ENCODE measurements around the genes TMEM151B and CDC5L.

- PRO-cap = no peak
Observed at GRCh38 chr6:43704119-43704450, 16.5 kb upstream of the MRPS18A start.

DNA sequence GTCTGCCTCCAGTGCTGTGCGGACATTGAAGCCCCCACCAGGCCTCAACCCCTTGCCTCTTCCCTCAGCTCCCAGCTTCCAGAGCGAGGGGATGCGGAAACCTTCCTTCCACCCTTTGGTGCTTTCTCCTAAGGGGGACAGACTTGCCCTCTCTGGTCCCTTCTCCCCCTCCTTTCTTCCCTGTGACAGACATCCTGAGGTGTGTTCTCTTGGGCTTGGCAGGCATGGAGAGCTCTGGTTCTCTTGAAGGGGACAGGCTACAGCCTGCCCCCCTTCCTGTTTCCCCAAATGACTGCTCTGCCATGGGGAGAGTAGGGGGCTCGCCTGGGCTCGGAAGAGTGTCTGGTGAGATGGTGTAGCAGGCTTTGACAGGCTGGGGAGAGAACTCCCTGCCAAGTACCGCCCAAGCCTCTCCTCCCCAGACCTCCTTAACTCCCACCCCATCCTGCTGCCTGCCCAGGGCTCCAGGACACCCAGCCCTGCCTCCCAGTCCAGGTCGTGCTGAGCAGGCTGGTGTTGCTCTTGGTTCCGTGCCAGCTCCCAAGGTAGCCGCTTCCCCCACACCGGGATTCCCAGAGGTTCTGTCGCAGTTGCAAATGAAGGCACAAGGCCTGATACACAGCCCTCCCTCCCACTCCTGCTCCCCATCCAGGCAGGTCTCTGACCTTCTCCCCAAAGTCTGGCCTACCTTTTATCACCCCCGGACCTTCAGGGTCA lies 9.8 kb downstream of the VEGFA start:
- PRO-cap = no peak

- PRO-cap = no peak
Observed at GRCh38 chr6:43801695-43802316, 31.8 kb downstream of the VEGFA start.

GRCh38 chr6:43972765-43973309 lies 154.4 kb downstream of the MRPL14 start:
- PRO-cap = no peak

DNA sequence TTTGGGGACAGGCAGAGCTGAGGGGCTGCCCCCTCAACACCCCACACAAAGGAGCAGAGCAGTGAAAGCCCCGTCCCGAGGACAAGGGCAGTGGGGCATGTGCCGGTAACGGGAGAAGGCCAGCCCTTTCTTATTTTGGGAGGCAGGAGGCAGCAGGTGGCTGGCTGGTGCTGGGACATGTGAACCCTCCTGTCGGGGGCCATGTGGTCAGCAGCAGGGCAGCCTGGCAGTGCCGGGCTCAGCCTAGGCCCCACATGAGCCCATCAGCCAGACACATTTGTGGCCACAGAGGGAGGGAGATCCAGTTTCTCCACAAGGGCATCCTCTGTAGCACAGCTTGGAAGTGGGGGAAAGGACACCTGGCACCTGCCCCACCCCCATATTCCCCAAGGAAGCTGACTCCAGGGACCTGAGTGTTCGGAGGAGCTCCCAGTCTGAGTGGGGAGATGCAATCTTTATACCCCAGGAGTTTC lies 137.6 kb downstream of the MRPL14 start:
- PRO-cap = no peak

- PRO-cap = no peak
Observed at GRCh38 chr6:44001752-44002356, 125.4 kb downstream of the MRPL14 start.

DNA sequence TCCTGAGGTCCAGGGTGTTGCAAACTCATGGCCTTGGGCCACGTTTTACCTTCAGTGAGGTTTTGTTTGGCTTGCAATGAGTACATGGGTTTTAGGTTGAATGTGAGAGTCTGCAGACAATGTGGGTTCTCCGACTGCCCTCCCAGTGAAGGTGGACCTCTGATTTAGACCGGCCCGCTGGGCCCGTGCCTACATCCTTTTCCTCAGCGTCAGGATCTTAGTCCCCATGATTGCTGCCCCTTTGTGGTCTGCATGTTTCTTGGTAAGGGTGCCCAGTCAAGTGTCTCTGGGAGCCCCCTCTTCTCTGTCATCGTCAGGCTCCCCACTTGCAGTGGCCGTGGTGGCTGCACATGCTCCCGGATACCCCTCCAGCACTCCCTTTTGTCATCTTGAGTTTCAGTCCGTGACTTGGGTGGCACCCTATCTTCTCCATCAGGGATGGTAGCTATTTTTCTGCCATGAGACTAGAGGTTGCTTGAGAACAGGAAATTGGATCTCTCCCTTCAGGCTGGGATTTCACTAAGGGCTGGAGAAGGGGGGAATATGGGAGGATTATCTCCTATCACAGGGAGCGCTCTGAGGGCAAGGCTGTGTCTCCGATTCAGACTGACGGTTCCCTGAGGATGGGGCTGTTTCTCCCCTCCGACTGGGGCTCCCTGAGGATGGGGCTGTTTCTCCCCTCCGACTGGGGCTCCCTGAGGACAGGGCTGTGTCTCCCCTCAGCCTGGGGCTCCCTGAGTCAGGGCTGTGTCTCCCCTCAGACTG lies 123.2 kb downstream of the MRPL14 start:
- PRO-cap = no peak

DNA sequence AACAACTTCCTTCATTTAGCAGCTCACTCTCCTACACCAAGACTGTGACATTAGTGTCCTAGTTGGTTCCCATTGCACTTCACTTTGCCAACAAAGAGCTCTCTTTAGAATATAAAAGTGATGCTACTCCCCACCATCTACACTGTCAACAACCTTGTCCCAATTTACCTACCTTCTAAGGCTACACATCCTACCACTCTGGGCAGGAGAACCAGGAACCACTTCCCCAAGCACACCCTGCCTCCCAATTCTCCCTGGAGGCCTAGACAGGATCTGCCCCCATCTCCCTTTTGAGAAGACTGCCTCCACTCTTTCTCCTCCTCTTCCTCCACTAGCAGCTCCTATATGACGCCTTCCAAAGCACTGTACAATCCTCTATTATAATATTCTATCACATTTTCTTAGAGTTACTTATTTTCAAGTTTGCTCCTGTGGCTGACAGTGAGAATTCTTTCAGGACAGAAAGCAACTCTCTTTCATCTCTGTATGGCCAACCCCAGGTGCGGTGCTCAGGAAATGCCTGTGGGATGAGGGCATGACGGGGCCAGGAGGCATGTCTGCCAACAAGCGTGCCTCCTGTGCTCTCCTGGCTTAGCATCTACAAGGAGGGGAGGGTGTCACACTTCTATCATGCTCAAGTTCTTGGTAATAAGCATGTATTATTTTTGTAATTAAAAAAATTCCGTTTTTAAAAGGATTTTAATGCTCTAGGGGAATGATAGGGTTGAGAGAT lies 11.6 kb downstream of the MRPL14 start:
- PRO-cap = no peak

DNA sequence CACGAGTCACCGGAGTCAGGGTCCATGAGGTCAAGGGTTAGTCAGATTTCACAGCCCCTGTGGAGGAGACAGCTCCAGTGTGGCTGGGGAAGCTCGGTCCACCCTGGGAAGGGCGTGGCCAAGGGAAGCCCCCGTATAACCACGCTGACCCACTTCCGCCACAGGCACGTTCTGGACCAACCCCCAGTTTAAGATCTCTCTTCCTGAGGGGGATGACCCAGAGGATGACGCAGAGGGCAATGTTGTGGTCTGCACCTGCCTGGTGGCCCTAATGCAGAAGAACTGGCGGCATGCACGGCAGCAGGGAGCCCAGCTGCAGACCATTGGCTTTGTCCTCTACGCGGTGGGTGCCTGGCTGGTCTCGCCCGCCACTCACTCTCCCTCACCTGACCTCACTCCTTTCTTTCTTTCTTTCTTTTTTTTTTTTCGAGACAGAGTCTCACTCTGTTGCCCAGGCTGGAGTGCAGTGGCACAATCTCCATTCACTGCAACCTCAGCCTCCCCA lies 18.5 kb downstream of the CAPN11 start:
- PRO-cap = no peak

DNA sequence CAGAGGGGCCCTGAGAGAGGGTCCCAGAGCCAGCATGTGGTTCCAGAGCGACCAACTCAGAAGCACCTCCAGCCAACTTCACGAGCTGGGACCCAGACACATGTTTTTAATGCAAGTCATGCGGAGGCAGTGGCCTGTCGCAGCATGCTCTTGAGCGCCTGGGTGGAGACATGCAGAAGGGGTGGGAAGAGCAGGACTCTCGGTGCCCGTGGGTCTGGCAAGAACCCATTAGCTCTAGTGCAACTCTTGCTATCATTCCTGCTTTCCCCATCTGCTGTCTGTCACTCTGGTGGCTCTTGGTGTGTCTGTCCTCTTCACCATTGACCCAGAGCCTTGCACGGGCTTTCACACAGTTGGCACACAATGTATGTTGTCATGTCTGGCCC lies 14.8 kb upstream of the MYMX start:
- PRO-cap = no peak

GRCh38 chr6:44203025-44203403 lies 13.7 kb upstream of the MYMX start:
- PRO-cap = no peak

GRCh38 chr6:44222479-44223144 lies 783 bp upstream of the SLC29A1 start:
- PRO-cap = no peak

DNA sequence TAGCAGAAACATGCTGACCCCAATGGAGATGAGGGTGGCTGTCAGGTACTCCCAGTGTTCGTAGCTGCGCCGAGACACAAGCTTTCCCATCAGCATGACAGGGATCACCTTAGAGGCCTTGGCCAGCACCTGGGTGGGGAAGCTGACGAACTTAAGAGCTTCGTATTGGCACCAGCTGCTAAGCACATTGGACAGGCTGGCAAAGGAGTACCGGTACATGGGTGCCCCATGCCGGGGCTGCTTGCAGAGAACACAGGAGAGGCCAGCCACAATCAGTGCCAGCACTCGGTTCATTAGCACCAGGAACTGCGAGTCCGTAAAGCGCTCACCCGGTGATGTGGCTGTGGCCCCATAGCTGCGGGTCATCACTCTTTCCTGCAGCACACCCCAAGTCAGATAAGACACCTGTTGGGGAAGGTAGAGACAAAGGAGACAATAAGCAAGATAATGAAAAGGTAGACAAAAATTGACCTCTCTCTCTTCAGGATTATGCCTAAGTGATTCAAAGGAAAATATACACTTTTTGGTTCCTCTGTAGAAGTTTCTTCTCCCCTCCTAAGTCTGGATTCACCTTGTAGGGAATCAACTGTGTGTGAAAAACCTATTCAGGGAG lies 2.0 kb downstream of the SLC35B2 start:
- PRO-cap = no peak

DNA sequence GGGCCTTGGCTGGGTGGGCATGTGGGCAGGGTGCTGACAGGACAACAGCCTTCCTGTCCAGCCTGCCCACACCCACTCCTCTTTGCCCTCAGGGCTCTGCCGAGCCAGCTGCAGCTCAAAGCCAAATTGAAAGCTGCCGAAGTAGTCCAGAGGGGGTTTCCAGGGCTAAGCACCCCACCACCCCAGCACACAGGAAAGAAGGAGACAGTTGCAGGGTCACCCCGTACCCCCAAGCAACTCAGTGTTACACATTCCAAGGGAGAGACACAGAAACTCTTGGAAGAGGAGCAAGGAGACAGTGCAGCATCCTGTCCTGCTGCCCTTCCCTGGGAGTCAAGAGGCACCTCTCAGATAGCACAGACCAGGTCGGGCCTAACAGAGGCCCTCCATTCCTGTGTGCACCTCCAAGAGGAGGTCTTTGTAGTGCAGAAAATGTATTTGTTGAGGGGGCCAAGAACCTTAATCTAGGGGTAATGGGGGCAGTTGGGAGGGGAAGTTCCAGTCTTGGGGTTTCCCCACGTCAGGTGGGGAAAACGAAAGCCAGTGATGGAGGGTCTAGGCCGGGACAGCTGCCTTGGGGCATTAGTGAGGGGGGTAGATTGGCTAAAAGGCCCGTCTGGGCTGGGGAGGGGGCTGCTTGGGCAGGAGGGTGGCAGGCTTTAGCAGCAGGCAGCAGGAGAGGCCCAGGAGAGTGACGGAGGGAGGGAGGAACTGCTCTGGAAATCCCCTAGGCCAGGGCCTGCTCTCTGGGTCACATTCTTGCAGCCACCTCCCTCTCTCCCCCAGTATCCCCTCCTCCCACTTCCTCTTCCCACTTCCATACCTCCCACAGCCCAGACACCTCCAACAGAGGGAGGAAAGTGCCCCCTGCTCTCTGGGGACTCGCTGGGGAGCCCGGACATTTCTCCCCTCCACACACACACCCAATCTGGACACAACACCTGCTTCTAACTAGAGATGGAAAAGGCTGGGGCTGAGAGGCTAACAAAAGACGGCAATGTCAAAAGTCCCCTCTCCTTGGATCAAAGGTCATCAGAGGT lies 2.2 kb downstream of the NFKBIE start:
- PRO-cap = no peak

DNA sequence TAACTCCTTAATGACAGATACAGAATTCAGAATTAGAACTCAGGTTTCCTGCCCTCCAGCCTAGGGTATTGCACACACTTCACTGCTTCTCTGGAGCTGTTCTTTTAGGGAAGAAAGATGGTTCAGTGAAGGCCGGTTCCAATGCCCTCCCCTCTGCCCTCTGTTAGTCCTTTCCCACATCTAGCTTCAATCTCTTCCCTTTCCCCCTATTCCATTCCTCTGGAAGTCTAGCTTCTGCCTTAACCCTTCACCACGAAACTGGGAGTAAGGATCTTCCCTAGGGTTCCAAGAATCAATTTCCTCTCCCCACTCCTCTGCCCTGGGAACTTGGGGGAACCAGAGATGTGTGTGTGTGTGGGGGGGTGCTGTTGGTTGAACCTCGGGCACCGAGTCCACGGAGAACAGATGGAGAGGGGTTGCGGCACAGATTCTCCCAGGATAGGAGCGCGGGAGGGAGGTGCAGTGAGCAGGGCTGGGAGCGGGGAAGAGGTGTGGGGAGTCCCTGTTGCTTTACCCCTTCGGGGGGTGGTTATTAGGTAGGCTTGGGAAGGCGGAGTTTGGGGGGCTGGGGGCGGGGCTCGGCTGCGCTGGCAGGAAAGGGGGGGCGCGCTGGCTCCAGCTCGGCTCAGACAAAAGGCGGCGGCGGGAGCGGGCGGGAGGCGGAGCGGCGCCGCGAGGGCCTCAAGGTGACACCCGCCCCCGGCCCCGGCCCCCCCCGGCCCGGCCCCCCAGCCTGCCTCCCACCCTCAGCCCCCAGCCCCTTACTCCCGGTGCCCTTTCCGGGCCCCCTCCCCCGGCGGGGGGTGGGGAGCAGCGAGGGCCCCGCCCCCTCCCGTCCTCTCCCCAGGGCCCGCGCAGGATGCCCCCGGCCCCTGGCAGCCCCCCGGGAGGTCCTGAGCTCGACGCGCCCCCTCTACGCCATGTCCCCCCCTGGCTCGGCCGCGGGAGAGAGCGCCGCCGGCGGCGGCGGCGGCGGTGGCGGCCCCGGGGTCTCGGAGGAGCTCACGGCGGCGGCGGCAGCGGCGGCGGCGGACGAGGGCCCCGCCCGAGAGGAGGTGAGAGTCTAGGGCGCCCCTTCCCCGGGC lies at the start of gene TMEM151B:
TMEM151B (plus strand) TSS at position 628 of the 1,085 bp plus-strand sequence.
- PRO-cap = no peak

DNA sequence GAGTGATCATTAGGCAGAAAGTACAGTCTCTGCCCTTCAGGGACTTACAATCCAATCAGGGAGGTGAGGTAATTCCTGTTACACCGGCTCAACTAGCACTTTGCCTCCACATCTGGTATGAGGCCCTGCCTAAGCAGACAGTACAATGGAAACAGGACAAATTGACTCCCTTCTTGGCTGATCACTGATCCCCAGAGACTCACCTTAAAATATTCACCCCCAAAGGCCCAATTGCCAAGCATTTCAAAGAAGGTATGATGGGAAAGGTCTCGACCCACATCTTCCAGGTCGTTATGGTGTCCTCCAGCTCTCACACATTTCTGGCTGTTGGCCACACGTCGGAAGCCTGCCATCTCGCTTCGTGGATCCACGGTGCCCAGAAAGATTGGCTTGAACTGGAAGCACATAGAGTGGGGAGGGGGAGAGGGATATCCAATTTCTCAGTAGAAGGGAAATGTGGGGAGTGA lies 1.2 kb downstream of the AARS2 start:
- PRO-cap = no peak

DNA sequence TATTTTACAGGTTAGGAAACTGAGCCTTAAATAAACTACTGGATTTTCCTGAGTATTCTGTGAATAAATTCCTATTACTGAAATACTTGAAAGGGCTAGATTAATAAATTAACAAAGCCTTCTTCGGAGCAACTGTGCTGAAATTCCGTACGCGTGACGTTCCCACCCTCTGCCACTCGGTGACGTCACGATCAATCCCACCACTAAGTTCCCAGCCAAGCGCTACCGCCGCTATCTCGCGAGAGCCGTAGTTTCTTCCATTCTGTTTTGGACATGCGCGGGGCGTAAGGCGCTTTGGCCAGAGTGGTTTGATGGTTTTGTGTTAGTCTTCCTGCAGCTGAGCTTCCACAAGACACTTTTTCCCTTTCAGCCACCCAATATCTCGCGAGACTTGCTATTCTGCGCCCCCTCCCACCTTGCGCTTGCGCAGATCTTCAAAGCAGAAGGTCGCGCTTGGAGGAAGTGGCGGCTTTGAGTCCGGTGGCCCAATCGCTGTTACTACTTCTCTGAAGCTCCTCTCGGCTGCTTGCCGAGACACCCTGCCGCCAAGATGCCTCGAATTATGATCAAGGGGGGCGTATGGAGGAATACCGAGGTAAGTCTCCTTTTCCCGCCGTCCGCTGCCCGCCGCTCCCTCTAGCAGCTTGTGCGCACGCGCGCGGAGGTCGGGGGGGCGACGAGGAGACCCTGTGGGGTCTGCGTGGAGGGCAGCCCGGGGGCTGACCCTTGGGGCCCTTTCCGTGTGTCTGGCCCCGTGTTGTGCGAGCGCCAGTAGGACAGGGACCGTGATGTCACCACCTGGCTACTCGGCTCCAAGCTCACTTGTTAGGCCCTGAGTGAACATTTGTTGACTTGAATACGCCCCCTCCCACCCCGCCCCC lies at the start of gene CDC5L:
CDC5L (plus strand) TSS at position 433 of the 881 bp plus-strand sequence.
- PRO-cap = bidirectional peak, plus-strand start at position 442 of the sequence, minus-strand start at position 178 of the sequence

GRCh38 chr6:45431554-45432104 lies 53.9 kb upstream of the SUPT3H start:
- PRO-cap = no peak

GRCh38 chr6:45478316-45478601 lies 100.5 kb upstream of the SUPT3H start:
- PRO-cap = no peak

DNA sequence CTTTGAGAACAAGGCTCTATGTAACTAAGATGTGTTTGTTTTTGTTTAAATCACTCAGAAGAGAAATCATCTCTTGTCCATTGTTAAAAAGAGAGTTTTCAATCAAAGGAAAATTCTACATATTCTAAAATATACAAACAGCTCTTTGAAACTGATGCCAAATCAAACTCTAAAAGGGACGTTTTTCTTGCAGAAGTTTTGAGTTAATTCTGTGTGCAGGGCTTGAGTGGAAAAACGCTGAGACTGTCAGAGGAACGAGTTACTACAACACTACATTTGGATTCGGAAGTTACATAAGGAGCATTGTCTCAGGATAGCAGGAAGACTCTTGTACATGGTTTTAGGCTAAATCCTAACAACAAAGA lies 155.6 kb upstream of the SUPT3H start:
- PRO-cap = no peak

Data from parotid gland (tissue), 1 donor.